GM23248 (cell line): Measurements from ENCODE around the genes ACVR1C and MARCHF7.

- RAMPAGE, long total RNA: no peak
Measured at GRCh38 chr2:156182040-156182631, 150.4 kb downstream of the NR4A2 start.

DNA sequence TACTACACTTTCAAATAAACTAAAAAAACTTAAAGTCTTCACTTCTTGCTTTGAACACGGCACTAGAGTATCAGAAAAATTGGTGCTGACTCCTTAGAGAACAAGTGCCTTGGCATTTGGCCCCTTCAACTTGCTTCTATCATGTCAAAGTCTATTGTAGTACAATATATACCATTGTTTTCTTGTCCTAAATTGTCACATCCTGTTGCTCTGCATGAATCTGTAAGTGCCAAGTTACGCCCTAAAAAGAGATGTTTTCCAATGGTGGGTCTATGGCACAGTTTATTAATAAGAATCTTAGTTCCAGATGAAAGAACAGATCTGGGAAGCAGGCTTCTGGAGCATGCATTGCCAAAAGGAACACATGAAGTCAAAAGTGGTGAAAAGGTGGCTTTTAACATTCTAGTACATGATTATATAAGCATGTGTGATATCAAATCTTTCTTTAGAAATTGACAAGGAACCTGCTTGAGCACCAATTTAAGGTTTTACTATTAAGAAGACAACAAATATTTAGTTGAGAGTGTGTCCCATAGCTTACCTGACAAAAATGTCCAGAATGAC lies 147.7 kb downstream of the NR4A2 start:
- RAMPAGE, long total RNA: no peak

DNA sequence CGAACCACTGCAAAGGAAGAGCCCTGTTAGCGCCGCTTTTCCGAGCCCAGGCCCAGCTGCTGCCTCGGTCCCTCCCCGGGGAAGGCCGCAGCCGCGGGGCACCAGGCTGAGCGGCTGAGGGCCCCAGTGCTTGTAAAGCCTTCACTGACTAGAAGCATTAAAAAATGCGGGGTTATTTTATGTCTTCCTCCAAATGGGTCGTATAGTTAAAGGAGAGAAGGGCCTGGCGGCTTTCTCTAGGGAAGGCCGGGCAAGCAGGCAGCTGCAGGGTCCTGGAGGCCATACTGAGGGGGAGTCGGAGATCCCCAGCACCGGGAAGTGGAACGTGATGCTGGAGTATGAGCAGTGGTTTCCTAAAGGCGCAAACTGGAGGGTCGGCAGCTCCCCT lies 4.5 kb downstream of the NR4A2 start:
- RAMPAGE, long total RNA: no peak

GRCh38 chr2:156332056-156332413 lies 486 bp downstream of the NR4A2 start:
- RAMPAGE, long total RNA: no peak

DNA sequence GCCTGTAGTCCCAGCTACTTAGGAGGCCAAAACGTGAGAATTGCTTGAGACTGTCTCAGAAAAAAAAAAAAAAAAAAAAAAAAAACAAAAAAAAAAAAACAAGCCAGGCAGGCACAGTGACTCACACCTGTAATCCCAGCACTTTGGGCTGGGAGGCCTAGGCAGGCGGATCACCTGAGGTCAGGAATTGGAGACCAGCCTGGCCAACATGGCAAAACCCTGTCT lies 3.2 kb downstream of the GPD2 start:
- RAMPAGE, long total RNA: no peak

- RAMPAGE, long total RNA: no peak
Measured at GRCh38 chr2:157246828-157247291, 10.6 kb upstream of the GALNT5 start.

DNA sequence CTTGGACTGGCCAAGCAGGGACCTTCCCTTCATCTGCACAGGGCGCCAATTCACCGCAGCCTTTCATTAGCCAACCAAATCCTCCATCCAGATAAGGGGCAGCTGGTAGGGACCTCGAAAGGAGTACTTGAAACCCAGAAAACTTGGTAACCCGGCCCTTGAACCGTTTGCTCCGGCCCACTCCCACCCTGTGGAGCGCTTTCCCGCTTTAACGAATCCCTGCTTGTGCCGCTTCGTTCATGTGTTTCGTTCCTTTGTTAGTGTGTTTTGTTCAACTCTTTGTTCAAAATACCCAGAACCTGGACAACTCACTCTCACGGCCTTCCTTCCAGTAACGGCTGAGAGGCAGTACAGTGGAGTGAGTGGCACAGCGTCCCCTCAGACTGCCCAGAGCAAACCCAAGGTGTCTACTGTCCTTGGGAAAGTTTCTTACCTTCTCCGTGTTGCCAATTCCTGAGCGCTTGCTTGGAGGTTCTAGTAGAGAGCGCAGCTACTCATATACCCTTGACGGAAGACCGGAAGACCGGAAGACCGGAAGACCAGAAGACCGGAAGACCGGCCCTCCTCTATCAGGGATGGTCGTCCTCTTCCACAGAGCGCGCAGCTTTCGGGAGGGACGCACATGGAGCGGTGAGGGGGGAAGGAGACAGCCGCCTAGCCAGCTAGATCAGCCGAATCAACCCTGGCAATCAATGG lies 27.0 kb downstream of the ERMN start:
- RAMPAGE, long total RNA: no peak

- RAMPAGE, long total RNA: no peak
Measured at GRCh38 chr2:157368429-157368737, 42.8 kb upstream of the ERMN start.

DNA sequence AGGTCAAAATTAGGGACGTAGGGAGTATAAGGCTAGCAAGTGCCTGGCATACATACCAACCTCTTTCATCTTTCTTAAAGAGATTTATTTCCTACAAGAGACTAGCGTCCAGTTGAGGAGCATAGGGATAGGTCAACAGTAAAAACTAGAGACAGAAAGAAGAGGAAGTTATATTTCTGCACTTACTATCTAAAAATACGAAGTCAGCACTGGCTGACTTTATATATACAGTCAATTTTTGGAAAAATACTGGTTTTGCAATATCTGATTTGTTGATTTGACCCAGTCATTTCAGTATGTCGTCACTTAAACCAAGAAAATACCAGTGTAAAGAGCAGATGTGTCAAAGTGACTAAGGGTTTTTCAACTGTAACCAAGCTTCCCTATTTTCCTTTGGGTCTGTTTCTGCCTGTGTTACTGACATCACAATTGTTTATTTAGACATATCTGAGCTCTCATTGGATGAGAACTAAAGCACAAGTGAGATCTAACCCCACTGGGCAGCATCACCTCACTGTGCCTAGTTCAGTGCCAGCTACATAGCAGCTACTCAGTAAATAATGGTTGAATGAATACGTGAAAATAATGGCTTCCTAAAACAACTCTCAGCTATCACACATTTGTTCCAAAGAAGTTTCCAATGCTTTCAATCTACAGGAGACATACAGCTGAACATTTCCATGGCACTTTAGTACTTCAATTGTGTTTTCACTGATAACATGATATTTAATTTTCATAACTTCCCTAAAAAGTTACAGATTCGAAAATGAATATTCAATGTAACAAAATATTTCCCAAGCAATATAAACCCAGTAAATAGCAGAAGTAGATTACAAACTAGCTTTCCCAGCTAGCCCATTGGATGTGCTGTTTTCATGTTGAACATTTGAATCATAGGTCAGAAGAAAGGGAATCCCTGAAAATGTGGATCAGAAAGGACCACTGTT lies 22.9 kb downstream of the CYTIP start:
- RAMPAGE, long total RNA: no peak

DNA sequence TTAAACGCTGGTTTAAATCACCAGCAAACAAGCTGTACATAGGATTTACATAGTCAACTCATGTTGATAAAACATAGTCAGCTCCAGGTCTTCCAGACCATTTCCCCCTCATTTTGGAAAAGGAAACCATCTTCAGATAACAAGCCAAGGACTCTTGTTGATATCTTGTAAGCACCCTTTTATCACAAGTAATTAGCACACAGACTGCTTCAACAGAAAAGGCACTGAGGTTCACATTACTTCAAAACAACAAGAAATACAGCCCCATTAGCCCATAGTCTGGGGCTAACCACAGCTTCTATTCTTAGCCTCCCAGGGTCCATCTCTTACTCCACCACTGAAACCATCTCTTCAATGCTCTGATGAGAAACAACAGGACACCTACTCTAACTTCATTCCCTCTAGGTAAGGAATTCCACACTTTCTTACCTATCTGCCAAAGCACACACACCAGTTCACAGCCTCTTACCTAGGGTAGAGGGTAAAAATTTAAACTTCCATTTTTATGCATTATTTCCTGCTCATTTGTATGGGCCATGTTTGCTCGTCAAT lies 26.4 kb upstream of the CYTIP start:
- RAMPAGE, long total RNA: no peak

- RAMPAGE, long total RNA: no peak
Measured at GRCh38 chr2:157515266-157515860, 71.5 kb upstream of the CYTIP start.

DNA sequence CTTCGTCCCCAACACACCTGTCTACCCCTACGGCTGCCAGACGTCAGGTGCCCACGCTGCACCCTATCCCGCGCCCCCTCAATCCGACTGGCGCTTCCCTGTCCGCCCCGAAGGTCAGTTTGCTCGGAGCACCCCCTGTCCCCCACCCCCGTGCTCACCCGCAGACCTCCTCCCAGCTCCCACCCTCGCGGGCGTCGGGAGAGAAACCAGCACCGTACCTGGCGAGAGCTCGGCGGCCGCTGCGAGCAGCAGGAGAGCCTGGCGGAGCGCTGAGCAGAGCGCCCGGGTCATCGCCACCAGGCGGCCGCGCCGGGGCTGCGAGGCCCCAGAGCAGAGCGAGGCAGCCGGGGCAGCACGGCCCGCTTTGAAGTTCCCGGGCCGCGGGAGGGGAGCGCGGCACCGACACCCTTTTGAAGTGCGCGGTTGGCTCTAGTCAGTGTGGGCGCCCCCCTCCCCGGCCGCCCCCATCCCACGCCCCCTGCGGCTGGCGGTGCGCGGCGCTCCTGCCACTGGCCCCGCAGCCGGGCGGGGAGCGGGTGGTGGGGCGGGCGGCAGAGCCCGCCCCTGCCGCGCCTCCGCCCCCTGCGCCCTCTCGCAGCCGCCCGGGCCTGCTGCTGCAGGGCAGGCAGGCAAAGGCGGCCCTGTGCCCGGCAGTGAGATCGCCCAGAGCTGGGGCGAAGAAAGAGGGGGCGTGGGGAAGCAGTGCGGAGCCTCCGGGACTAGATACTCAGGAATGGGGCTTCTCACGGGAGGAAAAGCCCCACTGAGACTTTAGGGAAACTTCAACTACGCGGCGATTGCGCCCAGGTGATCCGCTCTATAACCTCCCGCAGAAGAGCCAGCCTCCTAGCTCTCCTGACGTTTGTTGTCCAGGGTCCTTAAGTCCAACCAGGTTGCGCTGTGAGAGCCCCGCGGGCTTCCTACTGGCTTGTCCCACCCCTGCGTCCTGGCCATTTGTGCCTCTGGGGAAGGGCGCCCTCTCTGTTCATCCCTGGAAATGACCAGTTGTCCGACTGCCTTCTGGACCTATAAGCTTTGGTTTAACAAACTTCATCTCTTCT lies at the start of gene ACVR1C:
Gene ACVR1C (minus strand): TSS at position 511 of the 1,061 bp plus-strand sequence.
- RAMPAGE, long total RNA: no peak

GRCh38 chr2:158716328-158716632 lies 78.8 kb upstream of the DAPL1 start:
- RAMPAGE, long total RNA: no peak

- RAMPAGE, long total RNA: no peak
Measured at GRCh38 chr2:158724290-158724768, 70.8 kb upstream of the DAPL1 start.

GRCh38 chr2:158968764-158969499 lies 492 bp downstream of the TANC1 start:
- RAMPAGE, long total RNA: no peak

DNA sequence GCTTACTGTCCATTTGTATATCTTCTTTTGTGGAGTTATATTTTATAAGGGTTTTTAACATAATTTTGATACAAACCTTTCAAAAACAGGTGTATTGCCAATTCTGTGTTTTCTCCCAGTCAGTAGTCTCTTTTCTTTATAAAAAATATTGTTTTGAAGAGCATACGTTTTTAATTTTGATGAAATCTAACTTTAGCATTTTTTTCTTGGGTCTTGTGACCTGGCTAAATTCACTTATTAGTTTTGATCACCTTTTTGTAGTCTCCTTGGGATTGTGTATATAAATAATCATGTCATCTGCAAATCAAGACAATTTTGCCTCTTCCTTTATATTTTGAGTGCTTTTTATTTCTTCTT lies 22.0 kb upstream of the WDSUB1 start:
- RAMPAGE, long total RNA: no peak

- RAMPAGE, long total RNA: no peak
Measured at GRCh38 chr2:159432639-159433361, 146.3 kb upstream of the WDSUB1 start.

DNA sequence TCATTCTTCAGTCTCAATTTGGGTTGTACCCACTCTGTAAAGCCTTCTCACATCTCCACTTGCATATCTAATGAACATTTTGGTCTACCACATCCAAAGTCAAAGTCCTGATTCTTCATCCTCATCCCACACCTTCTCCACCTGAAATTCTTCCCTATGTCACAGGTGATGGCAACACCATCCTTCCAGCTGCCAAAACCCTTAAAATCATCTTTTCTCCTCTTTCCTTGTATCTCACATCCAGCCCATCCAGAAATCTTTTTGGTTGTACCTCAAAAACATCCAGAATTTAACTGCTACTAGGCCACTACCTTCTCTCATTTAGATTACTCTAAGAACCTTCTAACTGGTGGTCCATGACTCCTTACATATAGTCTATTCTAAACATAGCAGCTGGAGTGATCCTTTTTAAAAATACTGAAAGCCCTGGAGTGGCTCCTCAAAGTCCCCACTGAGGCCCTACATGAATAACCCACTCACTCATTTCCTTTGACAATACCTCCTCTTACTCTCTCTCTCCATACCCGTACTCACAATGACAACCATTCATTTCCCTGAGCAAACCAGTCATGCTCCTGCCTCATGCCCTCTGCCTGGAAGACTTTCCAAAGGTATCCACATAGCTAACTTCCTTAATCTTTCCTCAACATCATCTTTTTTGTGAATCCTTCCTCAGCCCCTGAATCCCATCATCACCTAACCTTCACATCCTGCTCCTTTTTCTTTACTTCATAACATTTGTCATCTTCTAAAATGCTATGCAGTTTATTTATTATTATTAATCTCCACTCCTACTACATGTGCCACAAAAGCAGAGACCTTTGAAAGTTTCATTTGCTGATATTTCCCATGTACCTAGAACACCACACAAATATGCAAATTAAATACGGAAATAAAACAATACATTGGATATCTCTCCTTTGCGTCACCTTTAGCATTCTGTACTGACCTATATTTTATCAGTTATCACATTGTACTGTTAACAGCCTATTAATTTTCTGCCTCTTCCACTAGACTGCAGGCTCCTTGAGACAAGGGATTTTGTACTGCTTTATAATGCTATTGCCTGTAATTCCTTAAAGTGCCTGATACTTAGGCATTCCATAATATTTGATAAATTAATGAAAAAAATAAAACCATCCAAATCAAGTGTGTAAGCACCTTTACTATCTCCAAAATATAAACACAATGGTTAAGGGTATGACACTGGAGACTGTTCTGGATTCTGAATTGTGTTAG lies 102.5 kb downstream of the BAZ2B start:
- RAMPAGE, long total RNA: no peak

- RAMPAGE, long total RNA: start-site peak on the minus strand at chr2:159712347-159712433, 10 and 40 reads in 2 replicates; start-site peak on the plus strand at chr2:159712496-159712577, 352 and 434 reads in 2 replicates
Measured at GRCh38 chr2:159711805-159712806, at the start of gene MARCHF7. MARCHF7 (plus strand) TSS chr2:159712506.

DNA sequence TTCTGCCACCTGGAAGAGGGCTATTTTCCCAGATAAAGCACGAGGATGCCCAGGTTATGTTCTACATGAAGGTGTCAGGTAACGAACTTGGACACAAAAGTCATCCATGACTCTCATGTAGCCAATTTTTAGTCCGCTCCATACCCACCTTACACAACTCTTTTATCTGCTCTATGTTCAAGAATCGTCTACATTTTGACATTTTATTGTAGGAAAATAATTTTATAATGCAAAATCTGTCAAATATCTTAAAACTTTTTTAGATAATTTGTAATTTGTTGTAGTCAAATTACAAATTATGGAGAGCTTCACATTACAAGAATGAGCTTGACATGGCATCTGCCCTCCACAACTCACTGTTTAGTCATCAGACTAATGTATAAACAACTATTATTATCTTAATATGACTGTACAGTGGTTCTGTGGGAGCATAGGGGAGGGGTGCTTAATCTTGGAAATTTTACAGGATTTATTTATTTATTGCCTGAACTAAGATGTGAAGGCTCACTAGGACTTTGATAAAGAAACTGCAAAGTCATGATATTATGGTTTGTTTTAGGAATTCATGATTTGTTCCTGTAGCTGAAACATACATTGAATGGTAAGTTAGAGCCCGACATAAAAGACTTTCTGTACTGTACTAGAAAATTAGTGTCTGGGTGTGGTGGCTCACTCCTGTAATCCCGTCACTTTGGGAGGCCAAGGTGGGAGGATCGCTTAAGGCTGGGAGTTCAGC lies 1.9 kb downstream of the MARCHF7 start:
- RAMPAGE, long total RNA: no peak